ENCODE data around the gene TCL1A.

DNA sequence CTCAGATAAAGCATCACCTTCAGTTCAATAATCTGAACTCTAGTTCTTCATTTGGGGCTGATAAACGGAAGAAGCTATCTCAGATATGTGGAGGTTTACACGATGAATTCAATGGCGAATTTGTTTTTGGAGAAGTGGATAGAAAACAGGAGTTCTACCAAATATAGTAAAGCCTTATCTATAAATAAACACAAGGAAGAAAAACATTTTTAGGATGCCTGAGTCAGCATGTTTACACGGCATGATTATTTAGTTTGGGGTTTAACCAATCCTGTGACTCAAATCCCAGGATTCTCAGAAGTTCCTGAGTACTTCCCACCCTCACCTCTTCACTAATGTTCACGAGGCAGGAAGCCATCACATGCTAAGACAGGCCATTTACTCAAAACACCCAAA, 3.5 kb upstream of the GLRX5 start:
- PRO-cap: no peak

GRCh38 chr14:95537227-95537972, 2.5 kb downstream of the GLRX5 start:
- PRO-cap: no peak

GRCh38 chr14:95660761-95661301, 25.4 kb upstream of the TCL1B start:
- PRO-cap: no peak

GRCh38 chr14:95713795-95714674, at the start of gene TCL1A:
Gene TCL1A (minus strand): TSS chr14:95714125.
- PRO-cap: no peak

GRCh38 chr14:95875762-95876398, 162.0 kb upstream of the TCL1A start:
- PRO-cap: no peak

DNA sequence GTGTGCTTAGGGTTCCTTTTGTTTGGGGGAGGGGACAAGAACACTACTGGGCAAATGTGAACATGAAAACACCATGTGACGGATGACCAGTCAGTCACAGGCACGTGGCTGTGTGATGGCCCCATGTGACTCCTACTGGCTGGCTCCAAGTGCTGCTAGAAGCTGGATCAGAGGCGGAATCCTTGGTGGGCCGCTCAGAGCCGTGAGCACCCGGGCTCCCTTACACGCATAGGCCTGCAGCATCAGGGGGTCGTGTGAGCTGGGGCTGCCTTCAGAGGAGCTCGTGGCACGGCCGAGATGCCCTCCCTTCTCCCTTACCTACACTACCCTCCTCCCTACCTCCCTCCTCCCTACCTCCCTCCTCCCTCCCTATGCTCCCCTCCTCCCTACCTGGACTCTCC, 61.0 kb downstream of the C14orf132 start:
- PRO-cap: no peak

DNA sequence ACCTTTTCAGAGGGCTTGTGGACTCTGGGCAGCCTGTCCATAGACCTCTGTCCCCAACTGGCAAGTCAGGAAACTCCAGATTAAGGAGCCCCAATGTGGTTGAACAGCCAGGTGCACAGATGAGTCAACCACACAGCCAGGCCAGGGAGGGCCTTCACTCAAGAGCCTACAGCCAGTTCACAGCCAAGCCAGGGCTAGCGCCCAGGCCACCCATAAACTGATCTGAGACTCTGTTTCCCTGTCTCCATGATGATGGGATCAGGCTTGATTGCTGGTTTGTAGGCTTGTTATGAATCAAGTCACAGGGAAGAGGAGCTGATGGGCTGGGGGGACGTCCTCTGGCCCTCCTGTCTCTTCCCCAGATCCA, 943 bp upstream of the BDKRB2 start:
- PRO-cap: no peak

- PRO-cap: no peak
Measured at GRCh38 chr14:96284454-96284790, 28.4 kb downstream of the BDKRB1 start.

DNA sequence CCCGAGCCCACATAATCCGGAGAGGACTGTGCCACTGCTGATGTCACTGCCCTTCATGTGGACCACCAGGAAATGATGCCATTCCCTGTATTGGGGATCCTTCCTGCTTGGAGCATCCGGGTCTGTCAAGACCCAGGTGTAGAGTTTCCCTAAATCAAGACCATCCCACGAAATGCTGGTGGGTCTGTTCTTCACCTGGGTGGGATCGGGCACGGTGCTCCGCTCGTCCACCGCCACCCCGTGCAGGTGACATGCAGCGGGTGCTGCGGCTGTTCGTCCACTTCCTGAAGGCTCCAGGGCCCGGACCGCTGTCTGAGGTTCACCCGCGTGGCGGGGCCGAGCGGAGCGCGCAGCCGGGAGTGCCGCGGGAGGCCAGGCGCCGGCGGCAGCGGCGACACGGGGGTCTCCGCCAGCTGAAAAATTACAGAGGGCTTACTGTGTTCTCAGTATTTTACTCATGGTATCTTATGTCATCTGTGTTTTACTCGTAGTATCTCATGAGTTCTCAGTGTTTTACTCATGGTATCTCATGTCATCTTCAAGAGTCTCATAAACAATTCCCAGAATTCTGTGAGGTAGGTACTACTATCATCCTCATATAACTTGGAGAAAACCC, 32.1 kb downstream of the AK7 start:
- PRO-cap: no peak

DNA sequence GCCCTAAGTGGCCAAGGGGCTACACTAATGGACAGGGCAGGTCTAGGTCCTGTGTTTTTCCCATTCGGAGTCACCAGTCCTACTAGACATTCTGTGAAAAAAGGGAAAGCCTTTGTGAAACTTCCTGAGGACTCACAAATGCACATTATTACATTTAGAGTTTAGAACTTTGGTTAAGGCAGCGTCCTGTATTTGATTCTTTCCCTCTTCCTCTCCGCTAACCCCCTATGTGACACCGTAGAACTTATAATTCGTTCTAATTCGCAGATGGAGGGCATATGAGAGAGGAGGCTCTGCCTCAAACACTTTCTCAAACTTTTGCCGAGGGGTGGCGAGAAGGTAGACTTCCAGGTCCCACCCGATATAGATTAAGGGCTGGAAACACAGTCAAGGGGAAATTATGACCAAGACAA, 1.0 kb upstream of the PAPOLA start:
- PRO-cap: no peak

DNA sequence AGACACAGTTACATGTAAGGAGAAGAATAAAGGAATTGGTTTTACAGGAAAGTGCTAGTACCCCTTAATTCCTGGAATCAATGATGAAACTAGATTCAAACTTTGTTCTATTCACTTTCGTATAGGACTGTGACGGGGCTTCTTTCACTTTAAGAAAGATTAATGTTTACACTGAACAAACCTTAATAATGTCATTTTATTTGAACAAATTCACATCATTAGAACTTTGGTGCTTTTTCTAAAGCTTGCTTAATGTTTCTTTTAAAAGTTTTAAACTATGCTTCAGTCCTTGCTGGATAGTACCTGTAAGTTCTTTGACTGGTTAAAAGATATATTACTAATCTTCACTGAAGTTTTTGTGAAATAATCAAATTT, 36.0 kb downstream of the PAPOLA start:
- PRO-cap: no peak

- PRO-cap: no peak
Measured at GRCh38 chr14:97218256-97219573, 421.5 kb downstream of the VRK1 start.

GRCh38 chr14:97703099-97703533, 905.9 kb downstream of the VRK1 start:
- PRO-cap: no peak

DNA sequence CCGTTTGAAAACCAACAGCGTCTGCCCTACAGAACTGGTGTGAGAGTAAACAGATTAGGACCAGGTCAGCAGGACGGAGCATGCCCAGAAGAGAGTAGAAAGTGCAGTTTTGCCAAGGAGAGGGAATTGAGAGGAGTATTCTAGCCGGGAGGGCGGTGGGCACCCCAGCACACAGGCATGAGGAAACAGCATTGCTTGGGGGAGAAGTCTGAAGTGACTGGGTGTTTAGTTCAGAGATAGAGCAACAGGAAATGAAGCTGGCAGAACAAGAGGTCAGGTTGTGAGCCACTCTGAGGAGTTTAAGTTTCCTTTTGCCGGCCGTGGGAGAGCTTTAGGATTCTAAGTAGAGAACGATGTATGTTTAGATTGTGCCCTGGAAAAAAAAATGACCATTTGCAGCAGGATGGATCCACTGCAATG, 927.2 kb downstream of the VRK1 start:
- PRO-cap: no peak

GRCh38 chr14:97978419-97978745, 1181.2 kb downstream of the VRK1 start:
- PRO-cap: no peak

- PRO-cap: no peak
Measured at GRCh38 chr14:97993727-97994267, 1196.6 kb downstream of the VRK1 start.

GRCh38 chr14:99013864-99014162, 258.2 kb downstream of the BCL11B start:
- PRO-cap: no peak

GRCh38 chr14:99035744-99036427, 236.1 kb downstream of the BCL11B start:
- PRO-cap: no peak

- PRO-cap: no peak
Measured at GRCh38 chr14:99241694-99242273, 30.2 kb downstream of the BCL11B start.

- PRO-cap: no peak
Measured at GRCh38 chr14:99248742-99249211, 23.2 kb downstream of the BCL11B start.